Right lobe of liver (tissue), 4 donors: Measurements from ENCODE around the genes SH3D19 and FHDC1.

DNA sequence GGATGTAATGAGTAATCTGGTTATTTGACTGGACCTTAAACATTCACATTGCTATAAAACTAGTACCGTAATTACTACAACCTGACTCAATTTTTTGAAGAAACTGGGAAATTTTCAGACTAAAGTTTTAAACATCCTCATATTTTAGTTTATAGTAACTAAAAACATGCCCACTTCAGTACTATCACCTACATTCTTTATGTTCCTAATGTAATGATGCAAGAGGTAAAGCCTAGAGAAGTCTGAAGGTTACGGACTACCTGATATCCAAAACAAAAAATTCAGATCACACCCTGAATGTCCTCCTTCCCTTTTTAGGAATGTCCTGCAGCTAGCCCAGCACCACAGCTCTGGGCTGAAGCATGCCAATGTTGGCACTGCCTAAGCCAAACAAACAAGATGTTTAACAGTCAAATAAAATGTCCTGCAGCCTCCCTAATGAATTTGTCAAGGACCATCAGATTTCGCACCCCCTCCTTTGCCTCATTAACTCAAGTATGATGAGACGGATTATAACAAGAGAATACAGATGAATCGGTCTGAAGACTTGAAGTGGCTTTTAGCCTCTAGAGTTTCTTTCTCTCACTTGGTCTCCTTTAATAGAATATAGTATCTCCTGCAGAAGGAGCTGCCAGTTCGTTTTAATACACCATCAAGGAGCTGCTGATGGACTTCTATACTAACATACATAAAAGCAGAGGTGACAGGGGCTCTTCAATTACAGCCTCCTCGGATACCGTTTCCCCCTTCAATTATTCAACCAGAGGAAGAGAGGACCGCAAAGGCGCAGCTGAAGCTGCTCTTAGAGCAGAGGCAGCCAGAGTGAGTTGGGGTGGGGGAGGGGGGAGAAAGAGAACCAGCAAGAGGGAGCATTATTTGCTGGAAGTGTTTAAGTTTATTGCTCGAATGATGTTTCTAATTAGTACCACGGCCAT lies 3.1 kb upstream of the MAB21L2 start:
- PRO-cap, 4 experiments: peak in 1 of 4 experiments; most common plus-strand start position 447 of the sequence (in 1)
- RAMPAGE, long total RNA, 2 experiments: no peak in any of the 2 experiments

GRCh38 chr4:150579469-150580348 lies 2.2 kb upstream of the MAB21L2 start:
- PRO-cap, 4 experiments: peak in 2 of 4 experiments; most common minus-strand start chr4:150579889 (in 2)
- RAMPAGE, long total RNA, 2 experiments: no peak in any of the 2 experiments

DNA sequence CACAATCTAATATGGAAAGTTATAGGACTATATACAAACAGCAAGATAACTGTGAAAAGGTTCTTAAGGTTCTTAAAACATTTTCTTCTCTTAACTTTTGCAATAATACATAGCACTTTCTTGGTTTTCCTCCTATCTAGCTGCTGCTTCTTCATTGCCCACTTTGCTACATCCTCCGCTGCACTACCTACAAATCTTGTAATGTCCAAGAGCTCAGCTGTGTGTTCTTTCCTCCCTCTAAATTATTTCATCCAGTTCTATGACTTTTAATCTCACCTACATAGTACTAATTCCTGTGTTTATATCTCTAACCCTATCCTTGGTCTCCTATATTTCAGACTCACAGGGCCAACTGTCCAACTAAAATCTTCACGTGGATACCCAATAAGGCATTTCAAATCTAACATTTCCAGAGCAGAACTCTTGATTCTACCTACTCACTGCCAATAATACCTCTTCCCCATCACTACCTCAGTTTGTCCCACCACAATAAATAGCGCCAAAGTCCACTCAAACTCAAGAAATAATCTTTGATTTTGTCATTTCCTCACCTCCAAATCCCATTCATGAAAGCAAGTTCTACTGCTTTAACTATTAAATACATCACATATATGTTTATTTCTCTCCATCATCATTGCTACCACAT lies 165.7 kb downstream of the MAB21L2 start:
- PRO-cap, 4 experiments: no peak in any of the 4 experiments
- RAMPAGE, long total RNA, 2 experiments: no peak in any of the 2 experiments

GRCh38 chr4:151117490-151117892 lies 18.1 kb downstream of the RPS3A start:
- PRO-cap, 4 experiments: no peak in any of the 4 experiments
- RAMPAGE, long total RNA, 2 experiments: no peak in any of the 2 experiments

DNA sequence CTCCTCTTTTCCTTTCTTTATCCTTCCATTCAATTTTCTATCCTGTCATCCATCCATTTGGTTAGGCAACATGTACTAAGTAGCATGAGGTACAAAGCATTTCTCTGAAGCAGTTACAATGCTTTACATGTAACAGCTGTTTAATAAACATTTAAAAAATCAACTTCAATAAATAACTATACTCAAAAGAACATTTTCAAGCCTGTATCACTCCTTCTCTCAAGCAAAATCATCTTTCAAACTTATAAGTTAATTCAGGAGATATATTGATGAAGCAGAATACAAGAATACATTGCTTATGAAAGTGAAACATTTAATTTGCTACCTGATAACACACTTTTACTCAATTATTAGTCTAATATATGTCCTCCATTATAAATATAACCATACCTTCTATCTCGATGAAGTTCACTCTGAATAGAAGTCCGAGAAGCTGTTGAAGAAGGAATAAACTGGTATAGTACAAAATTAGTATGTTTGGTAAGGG lies 79.6 kb downstream of the RPS3A start:
- PRO-cap, 4 experiments: no peak in any of the 4 experiments
- RAMPAGE, long total RNA, 2 experiments: no peak in any of the 2 experiments

GRCh38 chr4:151325400-151326203 lies at the start of gene SH3D19:
SH3D19 (minus strand) TSS chr4:151325605.
- PRO-cap, 4 experiments: peak in 4 of 4 experiments; most common plus-strand start chr4:151325932 (in 4); most common minus-strand start chr4:151325598 (in 2)
- RAMPAGE, long total RNA, 2 experiments: no peak in any of the 2 experiments

DNA sequence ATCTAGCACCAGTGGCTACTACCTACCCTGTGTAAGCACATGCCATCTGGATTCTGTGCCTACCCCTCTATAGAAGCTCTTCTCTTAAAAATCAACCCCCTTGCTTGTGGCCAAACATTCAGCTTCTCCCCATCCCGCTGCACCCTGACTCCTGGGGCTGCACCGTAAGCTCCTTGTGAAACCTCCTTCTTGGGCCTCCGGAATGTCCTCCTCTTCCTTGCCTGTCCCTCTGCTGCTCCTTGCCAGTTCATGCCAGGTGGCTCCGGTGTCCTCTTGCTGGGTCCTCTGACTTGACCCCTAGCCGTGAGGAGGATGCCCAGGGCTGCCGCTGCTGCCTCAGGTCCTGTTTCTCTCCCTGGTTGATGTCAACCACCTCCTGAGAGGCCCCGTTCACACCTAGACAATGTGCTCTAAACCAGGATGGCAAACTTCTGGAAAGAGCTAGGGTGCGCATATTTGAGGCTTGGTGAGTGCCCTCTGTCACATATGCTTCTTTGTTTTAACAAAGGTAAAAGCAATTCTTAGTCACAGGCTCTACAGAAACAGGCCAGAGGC lies 77.5 kb downstream of the GATB start:
- PRO-cap, 4 experiments: no peak in any of the 4 experiments
- RAMPAGE, long total RNA, 2 experiments: no peak in any of the 2 experiments

DNA sequence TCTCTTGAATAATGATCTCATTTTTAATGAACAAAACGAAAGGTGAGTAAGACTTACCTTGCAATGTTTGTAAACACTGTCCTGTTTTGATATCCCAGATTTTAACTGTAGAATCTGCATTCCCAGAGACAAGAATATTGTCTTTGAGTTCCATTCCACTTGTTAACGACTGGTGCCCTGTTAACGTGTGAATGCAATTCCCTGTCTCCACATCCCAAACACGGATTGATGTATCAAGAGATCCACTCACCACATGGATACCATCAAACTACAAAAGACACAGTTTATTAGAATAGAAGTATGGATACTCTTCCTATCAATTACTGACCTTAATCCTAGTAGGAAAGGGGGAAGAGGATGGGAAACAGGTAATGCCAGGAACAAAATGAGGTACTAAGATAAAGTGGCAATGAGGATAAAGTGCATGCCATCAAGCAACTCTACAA lies 211.7 kb downstream of the FBXW7 start:
- PRO-cap, 4 experiments: no peak in any of the 4 experiments
- RAMPAGE, long total RNA, 2 experiments: no peak in any of the 2 experiments

- PRO-cap, 4 experiments: peak in 4 of 4 experiments; most common plus-strand start chr4:152352935 (in 4); most common minus-strand start chr4:152352768 (in 3)
- RAMPAGE, long total RNA, 2 experiments: no peak in any of the 2 experiments
Measured at GRCh38 chr4:152352479-152353117, 183.3 kb downstream of the FBXW7 start.

GRCh38 chr4:152663068-152663907 lies 16.5 kb downstream of the TMEM154 start:
- PRO-cap, 4 experiments: no peak in any of the 4 experiments
- RAMPAGE, long total RNA, 2 experiments: no peak in any of the 2 experiments

- PRO-cap, 4 experiments: no peak in any of the 4 experiments
- RAMPAGE, long total RNA, 2 experiments: no peak in any of the 2 experiments
Measured at GRCh38 chr4:152691285-152691785, 11.5 kb upstream of the TMEM154 start.

DNA sequence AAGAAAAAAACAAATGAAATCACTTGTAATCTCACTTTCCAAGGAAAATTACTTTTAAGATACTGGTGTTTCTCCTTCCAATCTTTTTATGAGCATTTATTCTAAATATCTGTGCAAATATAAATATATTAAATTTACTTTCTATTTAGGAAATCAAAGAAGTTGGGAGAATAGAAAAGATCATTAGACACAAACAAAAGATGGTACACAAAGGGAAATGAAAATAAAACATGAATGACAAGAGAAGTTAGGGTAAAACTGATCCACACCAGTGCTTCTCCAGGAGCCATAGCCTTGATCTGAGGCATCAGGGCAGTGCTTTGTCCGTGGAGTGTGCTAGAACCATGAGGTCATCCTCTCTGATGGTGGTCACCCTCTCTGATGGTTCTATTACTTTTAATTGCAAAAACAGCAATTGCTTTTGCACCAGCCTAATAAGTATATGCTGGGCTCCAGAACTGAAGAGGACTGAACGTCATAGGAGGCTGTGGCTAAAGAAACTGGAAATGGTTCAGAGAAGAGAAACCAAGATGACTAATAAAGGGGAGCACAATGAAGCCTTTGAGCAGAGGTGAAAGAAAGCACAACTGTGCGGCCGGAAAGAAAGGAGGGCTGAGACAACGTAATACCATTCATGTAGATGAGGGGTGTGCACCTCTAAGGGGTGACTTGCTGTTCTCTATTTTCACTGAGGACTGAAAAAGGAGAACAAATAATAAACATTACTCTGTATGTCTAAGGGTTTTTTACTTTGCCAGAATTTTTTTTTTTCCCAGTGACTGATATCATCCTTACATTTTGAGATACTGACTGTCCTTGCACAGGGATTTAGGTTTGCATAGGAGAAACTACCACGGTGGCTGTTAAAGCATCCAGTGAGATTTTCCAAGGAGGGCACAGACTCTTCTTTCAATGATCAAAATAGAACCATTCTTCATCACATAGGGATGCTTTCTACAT lies 17.0 kb upstream of the TMEM154 start:
- PRO-cap, 4 experiments: peak in 1 of 4 experiments; most common plus-strand start position 564 of the sequence (in 1)
- RAMPAGE, long total RNA, 2 experiments: no peak in any of the 2 experiments

DNA sequence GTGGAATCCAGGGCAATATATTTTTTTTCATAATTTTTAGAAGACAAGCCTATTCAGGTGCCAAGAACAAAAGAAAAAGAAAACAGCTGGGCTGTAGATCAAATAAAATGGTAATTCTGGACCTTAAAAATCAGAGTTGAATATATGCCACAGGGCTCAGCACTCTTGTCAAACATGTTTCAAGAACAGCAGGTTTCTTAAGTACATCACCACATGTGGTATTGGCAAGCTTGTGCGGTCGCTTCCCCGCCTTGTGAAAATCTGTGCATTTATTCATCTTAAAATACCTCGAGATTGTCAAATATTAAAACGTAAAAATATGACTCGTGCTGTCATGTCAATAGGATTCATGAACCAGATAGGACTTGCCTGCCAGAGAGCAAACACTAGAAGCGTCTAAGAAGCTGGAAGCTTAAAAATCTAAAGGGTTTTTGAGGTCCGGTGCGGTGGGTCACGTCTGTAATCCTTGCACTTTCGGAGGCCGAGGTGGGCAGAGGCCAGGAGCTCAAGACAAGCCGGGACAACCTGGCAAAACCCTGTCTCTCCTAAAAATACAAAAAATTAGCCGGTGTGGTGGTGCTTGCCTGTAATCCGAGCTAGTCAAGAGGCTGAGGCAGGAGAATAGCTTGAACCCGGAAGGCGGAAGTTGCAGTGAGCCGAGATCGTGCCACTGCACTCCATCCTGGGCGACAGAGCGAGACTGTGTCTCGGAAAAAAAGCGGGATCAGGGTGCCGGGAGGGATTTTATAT lies 40.1 kb upstream of the TMEM154 start:
- PRO-cap, 4 experiments: no peak in any of the 4 experiments
- RAMPAGE, long total RNA, 2 experiments: no peak in any of the 2 experiments

GRCh38 chr4:152778822-152779263 lies 687 bp downstream of the TIGD4 start:
- PRO-cap, 4 experiments: no peak in any of the 4 experiments
- RAMPAGE, long total RNA, 2 experiments: no peak in any of the 2 experiments

- PRO-cap, 4 experiments: no peak in any of the 4 experiments
- RAMPAGE, long total RNA, 2 experiments: no peak in any of the 2 experiments
Measured at GRCh38 chr4:152889814-152890394, 46.2 kb upstream of the FHDC1 start.

GRCh38 chr4:152935646-152936499 lies at the start of gene FHDC1:
FHDC1 (plus strand) TSS chr4:152936323.
- PRO-cap, 4 experiments: peak in 3 of 4 experiments; most common plus-strand start chr4:152936349 (in 3); most common minus-strand start chr4:152936237 (in 2)
- RAMPAGE, long total RNA, 2 experiments: no peak in any of the 2 experiments

GRCh38 chr4:152972878-152973533 lies 36.9 kb downstream of the FHDC1 start:
- PRO-cap, 4 experiments: no peak in any of the 4 experiments
- RAMPAGE, long total RNA, 2 experiments: no peak in any of the 2 experiments

- PRO-cap, 4 experiments: no peak in any of the 4 experiments
- RAMPAGE, long total RNA, 2 experiments: no peak in any of the 2 experiments
Measured at GRCh38 chr4:153498397-153499097, 32.4 kb downstream of the TMEM131L start.

DNA sequence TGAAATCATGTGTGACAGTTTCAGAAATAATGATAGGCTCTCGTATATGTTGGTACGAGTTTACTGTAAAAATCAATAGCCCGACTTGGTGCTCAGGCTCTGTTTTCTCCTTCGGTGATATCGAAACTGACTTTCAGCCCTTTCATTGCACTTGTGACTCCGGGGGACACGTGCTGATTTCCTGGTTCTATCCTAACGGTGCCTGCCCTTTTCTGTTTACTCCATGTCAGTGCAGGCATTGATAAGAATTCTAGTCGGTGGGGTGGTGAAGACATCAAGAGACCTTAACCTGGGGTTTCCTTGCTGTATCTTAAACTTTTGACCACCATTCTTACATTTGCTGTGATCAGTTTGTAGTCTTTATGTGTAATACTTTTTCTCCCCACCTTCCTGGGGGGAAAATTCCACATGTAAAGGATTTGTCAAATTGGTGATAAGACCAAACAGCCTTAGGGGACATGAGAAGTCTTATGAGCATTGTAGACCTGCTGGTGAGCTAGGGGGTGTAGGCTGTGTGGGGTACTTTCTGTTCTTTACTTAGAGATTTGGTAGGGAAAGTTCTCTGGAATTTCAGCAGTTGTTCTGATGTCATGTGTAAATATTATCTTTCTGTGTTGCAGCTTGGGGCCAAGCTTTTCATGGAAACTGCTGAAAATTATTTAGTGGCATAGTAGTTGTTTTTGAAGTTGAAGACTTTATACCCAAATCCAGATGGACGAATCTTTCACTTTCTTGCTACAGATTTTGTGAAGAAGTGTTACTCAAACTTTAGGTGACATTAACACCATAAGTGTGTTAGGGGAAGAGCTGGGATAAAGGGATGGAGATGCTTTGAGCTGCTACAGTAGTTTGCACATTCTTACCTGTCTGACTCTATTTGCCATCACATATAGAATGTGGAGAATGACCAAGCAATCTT lies 52.8 kb downstream of the TMEM131L start:
- PRO-cap, 4 experiments: peak in 4 of 4 experiments; most common plus-strand start position 145 of the sequence (in 2); most common minus-strand start position 116 of the sequence (in 4)
- RAMPAGE, long total RNA, 2 experiments: no peak in any of the 2 experiments

DNA sequence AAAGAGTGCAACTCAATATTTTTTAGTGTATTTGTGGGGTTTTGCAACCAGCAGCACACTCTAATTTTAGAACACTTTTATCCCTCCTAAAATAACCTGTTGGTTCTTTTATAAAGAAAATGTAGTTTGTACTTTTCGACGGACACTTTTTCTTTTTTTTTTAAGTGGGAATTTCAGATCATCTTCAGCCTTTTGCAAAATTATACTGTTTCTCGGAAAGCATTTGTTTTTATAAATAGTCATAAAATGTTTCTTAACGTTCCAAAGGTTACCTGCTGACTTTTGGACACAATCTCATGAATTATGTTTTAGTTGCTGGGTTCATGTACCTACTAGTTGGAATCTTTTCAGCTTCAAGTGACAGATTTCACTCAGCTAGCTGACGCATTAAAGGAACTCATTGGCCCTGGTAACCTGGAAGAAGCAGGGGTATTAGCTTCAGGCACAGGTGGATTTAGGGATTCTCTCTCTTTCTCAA lies 66.4 kb downstream of the TMEM131L start:
- PRO-cap, 4 experiments: peak in 2 of 4 experiments; most common plus-strand start position 400 of the sequence (in 2); most common minus-strand start position 298 of the sequence (in 1)
- RAMPAGE, long total RNA, 2 experiments: no peak in any of the 2 experiments